Breast (tissue), 4 donors: Measurements from ENCODE around the genes EFCC1 and H1-8.

- PRO-cap, 3 experiments: no peak in any of the 3 experiments
- RRBS: no CpG with 5 or more reads among the region's 4 CpGs
Measured at GRCh38 chr3:128766061-128766631, 40.2 kb downstream of the RAB7A start.

- PRO-cap, 3 experiments: no peak in any of the 3 experiments
- RRBS: no CpG with 5 or more reads among the region's 7 CpGs
Measured at GRCh38 chr3:128807321-128807799, 72.1 kb upstream of the ACAD9 start.

- PRO-cap, 3 experiments: no peak in any of the 3 experiments
- RRBS: no CpG with 5 or more reads among the region's 1 CpG
Measured at GRCh38 chr3:128808772-128809024, 70.7 kb upstream of the ACAD9 start.

DNA sequence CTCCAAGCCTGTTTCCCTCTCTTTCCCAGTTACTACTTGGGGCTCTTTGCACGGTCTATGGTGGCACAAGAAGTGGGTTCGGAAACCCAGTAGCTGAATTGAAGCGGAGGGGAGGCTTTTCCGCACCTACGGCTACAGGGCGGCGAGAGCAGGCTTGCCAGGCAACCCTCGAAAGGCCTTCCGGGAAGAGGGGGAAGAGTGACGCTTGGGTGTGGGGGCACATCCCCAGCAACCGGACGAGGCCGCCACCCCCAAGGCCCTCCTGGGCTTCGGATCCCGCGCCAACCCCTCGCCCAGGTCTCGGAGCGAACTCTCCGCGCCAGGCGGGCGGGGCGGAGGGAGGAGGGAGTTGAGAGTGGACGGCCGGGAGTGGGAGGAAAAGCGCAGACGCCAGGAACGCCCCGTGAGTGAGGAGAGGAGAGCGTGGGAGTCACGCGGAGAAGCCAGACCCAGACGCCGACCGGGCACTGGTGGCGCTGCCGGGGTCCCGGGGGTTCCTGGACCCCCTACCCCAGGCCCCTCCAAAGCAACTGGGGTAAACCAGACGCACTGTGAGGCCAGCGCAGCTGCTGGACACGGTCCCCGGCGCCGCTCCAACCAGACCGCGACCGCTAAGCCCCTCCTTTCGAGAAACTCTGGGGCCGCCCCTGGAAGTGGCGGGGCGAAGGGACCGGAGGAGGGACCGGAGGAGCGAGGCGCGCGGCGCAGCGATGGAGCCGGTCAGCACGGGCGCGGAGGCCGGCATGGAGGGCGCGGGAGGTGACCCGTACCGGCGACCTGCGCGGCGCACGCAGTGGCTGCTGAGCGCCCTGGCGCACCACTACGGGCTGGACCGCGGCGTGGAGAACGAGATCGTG is at the start of gene EFCC1:
Gene EFCC1 (plus strand): TSS at position 386 of the 857 bp plus-strand sequence.
- PRO-cap, 3 experiments: peak in 3 of 3 experiments; most common plus-strand start position 406 of the sequence (in 1); most common minus-strand start position 275 of the sequence (in 1)
- RRBS: 2% methylated on average over 35 of the region's 82 CpGs

DNA sequence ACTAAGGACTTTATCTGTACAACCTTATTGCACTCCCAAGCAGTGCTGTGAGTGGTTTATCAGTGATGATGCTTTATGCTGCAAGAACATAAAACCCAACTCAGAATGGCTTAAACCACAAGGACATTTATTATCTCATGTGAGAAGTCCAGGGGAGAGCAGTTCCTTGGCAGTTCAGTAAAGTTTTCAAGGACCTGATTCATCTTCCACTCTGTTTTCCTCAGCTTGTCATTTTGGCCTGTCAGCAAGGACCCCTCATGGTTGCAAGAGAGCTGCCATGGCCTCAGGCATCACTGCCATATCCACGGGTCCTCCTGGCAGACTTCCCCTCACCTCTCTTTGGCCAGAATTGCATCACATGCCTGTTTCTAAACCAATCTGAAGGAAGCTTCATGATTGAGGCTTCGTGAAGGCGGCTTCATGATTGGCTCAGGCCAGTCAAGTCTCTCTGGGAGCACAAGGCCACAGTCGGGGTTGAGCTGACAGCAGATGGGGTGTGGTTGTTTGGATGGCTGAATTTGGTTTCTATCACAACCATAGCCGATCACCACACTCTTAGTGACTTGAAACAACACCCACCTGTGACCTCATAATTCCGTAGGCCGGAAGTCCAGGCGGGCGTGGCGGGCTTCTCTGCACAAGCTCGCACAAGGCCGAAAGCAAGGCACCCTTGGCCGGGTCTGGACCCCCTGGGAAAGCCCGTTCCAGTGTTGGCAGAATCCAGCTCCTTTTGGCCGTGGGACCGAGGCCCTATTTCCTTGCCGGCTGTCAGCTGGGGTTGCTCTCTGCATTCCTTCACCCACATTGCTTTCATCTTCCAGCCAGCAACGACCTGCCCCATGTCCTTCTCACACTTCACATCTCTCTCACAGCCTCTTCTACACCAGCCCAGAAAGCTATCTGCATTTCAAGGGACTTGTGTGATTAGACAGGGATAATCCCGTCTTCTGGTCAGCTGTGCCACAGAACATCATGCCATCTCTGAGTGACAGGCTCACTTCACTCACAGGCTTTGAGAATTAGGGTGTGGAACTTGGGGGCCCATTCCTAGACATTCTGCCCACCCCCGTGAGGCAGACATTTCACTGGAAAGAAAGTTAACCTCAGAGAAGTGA is 16.1 kb downstream of the EFCC1 start:
- PRO-cap, 3 experiments: no peak in any of the 3 experiments
- RRBS: 14% methylated on average over 11 of the region's 20 CpGs

- PRO-cap, 3 experiments: no peak in any of the 3 experiments
- RRBS: no CpG with 5 or more reads among the region's 6 CpGs
Measured at GRCh38 chr3:129052620-129053063, 7.9 kb upstream of the GP9 start.

- PRO-cap, 3 experiments: no peak in any of the 3 experiments
- RRBS: no CpG with 5 or more reads among the region's 3 CpGs
Measured at GRCh38 chr3:129070087-129070355, 9.4 kb downstream of the GP9 start.

DNA sequence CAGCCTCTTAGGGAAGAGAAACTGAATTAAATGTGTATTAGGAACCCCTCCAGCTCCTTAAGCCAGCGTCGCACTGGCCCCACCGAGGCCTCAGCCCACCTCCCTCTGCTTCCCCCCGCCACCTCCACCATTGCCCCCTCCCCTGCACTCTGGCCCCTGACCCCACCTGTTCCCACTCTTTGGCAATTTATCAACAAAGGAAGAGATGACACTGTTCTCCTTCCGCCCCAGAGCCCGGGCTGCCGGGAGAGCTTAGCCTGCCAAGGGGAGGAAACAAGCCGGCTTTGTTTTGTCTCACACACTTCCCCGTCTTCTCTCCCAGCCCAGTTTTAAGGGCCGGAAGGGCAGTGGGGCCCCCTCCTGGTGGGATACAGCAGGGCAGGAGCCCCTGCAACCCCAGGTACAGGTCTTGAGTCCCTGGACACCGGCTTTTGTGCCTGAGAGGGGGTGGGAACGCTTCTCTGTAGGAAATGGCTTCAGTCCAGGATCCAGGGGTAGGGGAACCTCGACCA is 27.3 kb downstream of the GP9 start:
- PRO-cap, 3 experiments: no peak in any of the 3 experiments
- RRBS: no CpG with 5 or more reads among the region's 13 CpGs

DNA sequence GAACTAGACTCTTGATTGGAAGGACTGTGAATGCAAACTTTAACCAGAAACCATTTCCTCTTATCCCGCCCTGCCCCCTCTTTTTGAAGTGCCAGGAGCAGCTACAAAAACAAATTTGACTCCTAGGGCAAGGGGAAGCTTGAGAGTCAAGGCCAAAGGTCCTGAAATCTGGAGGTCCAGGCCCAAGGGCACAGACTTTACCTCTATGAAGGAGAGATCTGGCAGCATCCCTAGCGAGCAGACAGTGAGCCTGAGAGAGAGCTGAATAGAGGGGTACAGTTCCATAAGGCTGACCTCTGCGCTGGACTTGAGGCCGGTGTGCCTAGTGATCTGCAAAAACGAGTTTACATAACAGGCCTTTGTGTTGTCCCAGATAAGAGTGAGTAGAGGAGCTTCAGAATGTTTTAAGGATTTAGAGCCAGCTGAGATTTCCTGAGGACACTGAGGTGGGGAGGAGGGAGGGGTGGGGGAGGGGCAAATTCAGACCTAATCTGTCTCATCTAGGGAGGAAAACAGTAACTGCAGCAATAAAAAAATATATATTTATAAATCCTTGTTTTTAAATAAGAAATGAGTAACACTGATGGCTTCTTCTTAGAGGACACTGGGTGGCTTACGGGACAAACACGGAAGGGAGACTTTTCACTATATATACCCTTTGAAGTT is 5.0 kb downstream of the RAB43 start:
- PRO-cap, 3 experiments: no peak in any of the 3 experiments
- RRBS: no CpG with 5 or more reads among the region's 7 CpGs

- PRO-cap, 3 experiments: peak in 2 of 3 experiments; most common minus-strand start chr3:129121592 (in 1)
- RRBS: under 1% methylated on average over 3 of the region's 48 CpGs
Measured at GRCh38 chr3:129121333-129121727, 274 bp downstream of the RAB43 start.

- PRO-cap, 3 experiments: no peak in any of the 3 experiments
- RRBS: no CpG with 5 or more reads among the region's 5 CpGs
Measured at GRCh38 chr3:129211283-129211605, 27.5 kb upstream of the CNBP start.

- PRO-cap, 3 experiments: no peak in any of the 3 experiments
- RRBS: no CpG with 5 or more reads among the region's 4 CpGs
Measured at GRCh38 chr3:129238922-129239382, 10.5 kb upstream of the COPG1 start.

GRCh38 chr3:129413554-129414502 is 14.6 kb downstream of the EFCAB12 start:
- PRO-cap, 3 experiments: no peak in any of the 3 experiments
- RRBS: no CpG with 5 or more reads among the region's 5 CpGs

- PRO-cap, 3 experiments: no peak in any of the 3 experiments
- RRBS: no CpG with 5 or more reads among the region's 4 CpGs
Measured at GRCh38 chr3:129423553-129424039, 4.8 kb downstream of the EFCAB12 start.

DNA sequence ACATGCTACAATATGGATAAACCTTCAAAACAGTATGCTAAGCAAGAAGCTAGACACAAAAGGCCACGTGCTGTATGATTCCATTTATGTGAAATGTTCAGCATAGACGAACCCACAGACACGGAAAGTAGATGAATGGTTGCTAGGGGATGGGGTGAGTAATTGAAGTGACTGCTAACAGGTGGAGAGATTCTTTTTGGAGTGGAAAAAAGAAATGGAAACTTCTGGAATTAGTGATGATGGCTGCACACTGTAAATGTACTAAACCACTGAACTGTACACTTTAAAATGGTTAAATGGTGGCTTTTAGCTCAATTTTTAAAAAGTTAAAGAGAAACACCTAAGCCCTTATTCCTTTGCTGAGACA is 685 bp upstream of the EFCAB12 start:
- PRO-cap, 3 experiments: no peak in any of the 3 experiments
- RRBS: no CpG with 5 or more reads among the region's 3 CpGs

GRCh38 chr3:129429505-129429871 is 1.1 kb upstream of the EFCAB12 start:
- PRO-cap, 3 experiments: no peak in any of the 3 experiments
- RRBS: no CpG with 5 or more reads among the region's 3 CpGs

DNA sequence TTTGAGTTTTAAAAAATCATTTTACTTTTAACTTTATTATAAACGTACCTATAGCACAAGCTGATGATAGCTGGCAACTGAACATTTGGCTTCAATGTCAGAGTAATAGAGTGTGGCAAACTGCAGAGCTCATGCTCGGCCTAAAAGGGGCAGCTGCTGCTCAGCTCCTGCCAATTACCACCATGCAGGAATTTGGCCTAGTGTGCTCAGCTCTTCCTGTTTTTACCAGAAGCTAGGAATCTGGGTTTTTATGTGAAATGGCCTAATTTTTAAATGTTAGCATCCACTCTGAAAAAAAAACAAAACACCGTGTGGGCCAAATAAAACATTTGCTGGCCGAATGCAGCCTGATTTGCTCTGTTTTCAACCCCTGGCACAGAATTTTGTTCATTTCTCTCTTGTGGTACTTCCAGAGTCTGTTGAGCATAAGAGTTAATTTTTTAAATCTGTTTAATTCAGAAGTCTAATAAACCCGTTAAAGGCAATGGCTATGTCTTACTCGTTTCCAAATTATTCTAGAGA is 1.8 kb downstream of the IFT122 start:
- PRO-cap, 3 experiments: no peak in any of the 3 experiments
- RRBS: no CpG with 5 or more reads among the region's 6 CpGs

GRCh38 chr3:129494798-129495872 is 33.3 kb upstream of the RHO start:
- PRO-cap, 3 experiments: no peak in any of the 3 experiments
- RRBS: no CpG with 5 or more reads among the region's 16 CpGs

GRCh38 chr3:129543013-129543262 is at the start of gene H1-8:
TSS of gene H1-8 (plus strand) at chr3:129543175.
- PRO-cap, 3 experiments: no peak in any of the 3 experiments
- RRBS: no CpG with 5 or more reads among the region's 5 CpGs

GRCh38 chr3:129557059-129558013 is 14.4 kb downstream of the H1-8 start:
- PRO-cap, 3 experiments: no peak in any of the 3 experiments
- RRBS: no CpG with 5 or more reads among the region's 39 CpGs